Anterior vena cava (tissue), 1 donor: ENCODE data around the genes PEX5 and SLC2A14.

DNA sequence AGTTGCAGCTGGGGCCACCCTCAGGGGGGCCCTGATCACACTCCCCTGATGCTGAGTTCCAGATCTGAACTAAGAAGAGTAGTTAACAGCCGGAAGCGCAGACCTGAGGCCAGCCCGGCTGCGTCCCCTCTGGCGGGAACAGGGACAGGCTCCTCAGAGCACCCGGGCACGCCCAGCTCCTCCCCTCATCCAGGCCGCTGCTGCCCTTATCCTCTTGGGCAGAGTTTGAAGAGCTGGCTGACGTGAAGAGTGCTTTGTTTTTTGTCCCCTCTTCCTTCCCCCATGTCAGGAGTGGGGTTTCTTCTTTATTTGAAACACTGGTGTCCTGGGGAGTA, 8.7 kb downstream of the PHB2 start:
- PRO-cap = bidirectional peak, plus-strand start at position 221 of the sequence, minus-strand start at position 71 of the sequence

DNA sequence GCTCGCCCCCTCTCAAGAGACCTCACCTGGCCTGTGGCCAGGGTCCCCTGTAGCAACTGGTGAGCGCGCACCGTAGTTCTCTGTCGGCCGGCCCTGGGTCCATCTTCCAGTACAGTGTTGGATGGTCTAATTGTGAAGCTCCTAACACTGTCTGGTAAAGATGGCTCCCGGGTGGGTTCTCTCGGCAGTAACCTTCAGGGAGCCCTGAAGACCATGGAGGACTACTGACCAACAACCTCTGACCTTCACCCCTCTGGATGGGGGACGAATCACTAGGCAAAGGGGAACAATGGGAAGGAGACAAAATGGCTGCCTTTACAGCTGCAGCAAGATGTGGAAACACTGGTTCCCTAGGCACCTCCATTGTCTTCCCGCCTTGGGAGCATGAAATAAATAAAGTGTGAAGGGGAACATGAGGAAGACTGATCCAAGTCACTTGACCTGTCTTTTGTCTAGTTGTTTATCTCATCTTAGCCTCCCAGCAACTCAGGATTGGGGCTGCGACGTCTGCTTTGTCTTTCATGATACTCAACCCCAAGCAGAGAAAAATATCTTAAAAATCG, 6.4 kb downstream of the PHB2 start:
- PRO-cap = no peak

DNA sequence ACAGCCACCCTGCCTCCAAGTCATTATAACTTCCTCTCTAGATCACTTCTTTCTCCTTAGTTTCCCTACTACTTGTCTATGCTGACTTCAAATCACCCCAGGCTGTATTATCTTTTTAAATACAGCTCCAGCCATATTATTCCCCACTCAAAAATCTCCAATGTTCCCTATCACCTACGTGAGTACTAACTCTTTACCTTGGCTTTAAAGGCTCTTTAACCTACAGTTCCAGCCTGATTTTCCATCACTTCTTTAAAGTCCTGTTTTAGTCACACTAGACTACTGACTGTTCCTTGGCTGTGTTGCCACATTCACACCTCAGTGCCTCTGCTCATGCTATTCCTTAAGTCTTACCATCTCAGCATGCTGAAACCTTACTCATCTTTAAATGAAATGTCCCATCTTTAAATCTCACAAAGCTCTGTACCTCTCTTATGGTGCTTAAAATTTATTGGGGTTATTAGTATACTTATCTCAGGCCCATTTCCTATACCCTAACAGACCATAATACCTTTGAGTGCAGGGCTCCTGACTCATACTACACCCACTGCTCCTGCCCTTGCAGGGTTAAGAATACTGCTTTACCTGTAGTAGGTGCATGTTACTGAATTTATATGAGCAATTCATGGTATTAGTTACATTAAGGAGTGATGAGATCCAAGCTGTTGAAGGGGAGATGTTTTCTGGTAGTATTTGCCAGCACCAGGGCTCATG, 4.4 kb downstream of the LPCAT3 start:
- PRO-cap = no peak

GRCh38 chr12:7089079-7090008, 2.9 kb downstream of the C1R start:
- PRO-cap = no peak

DNA sequence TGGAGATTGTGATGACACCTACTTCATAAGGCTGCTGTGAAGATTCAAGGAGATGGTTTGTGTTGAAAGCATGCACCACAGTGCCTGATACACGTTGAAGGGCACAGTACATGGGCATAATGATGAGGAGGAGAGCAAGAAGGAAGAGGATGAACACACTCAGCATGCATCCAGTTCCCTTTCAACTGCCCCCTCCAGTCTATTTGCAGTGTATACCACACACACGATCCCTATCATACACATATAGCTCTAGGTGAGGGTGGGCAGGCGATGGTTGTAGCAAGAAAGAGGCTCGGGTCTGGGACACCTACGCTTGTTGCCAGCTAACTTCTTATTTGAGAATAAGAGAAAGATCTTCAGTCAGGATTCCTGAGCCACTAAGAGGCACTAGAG, 3.9 kb downstream of the CLSTN3 start:
- PRO-cap = no peak

- PRO-cap = no peak
Measured at GRCh38 chr12:7155146-7156234, 25.3 kb downstream of the CLSTN3 start.

- PRO-cap = bidirectional peak, plus-strand start at chr12:7189716, minus-strand start at chr12:7189552
Measured at GRCh38 chr12:7189377-7190636, at the start of gene PEX5. TSS of gene PEX5 (plus strand) at chr12:7189686.

GRCh38 chr12:7555537-7556259, 52.1 kb upstream of the CD163 start:
- PRO-cap = no peak

GRCh38 chr12:7872479-7873451, at the start of gene SLC2A14:
TSS of gene SLC2A14 (minus strand) at chr12:7872915.
- PRO-cap = no peak

- PRO-cap = no peak
Measured at GRCh38 chr12:7907090-7907487, 28.9 kb downstream of the SLC2A3 start.

- PRO-cap = no peak
Measured at GRCh38 chr12:7932534-7932930, 3.5 kb downstream of the SLC2A3 start.

DNA sequence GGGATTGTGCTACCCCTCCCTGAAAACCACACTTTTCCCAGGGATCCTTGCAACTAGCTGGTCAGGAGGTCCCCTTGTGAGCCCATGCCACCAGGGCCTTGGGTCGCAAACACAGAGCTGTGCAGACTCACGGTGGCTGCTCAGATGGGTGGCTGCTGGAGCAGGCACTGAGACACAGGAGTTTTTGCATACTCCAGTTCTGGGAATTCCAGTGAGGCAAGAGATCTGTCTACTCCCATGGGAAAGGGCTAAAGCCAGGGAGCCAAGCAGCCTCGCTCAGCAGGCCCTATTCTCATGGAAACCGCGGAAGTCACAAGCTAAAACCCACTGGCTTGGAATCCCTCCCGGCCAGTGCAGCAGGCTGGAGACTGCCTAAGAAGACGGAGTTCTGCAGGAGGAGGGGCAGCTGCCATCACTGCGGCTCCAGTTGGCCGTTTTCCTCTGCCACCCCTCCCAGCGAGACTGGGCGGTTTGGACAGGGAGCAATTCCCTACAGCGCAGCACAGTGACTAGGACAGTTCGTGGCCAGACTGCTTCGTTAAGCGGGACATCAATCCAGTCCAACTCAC, 10.9 kb upstream of the ZNF705A start:
- PRO-cap = unidirectional peak, plus-strand start at position 514 of the sequence

DNA sequence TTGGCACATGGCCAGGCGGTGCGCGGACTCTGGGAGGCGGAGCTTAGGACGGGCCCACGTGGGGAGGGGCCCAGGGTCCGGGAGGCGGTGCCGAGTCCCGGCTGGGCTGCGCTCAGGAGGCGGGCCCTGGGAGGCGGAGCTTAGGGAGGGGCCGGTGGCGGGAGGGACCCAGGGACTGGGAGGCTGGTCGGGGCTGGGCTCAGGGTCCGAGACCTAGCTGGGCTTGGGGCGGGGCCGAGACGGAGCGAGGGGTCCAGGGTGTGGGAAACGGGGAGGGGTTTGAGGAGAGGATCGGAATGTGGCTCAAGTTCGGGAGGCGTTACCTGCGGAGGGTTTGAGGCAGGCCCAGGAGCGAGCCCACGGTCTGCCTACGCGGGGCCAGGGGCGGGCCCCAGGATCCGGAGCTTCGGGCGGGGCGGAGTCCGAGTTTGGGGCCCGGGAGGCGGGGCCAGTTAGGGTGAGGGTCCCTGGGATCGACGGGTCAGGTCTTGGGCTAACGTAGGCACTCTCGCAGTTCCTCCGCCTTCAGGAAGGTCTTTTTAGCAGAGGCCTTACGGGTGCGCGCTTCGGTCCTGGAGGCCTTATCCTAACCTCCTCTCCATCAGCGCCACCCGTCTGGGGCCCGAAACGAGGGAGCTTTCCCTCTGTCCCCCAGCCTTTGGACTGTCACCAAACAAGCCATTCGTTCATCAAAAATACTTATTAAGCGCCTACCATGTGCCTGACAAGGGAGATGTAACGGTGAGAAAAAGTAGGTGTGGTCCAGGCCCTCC, 16.3 kb upstream of the FAM90A1 start:
- PRO-cap = unidirectional peak, plus-strand start at position 143 of the sequence

DNA sequence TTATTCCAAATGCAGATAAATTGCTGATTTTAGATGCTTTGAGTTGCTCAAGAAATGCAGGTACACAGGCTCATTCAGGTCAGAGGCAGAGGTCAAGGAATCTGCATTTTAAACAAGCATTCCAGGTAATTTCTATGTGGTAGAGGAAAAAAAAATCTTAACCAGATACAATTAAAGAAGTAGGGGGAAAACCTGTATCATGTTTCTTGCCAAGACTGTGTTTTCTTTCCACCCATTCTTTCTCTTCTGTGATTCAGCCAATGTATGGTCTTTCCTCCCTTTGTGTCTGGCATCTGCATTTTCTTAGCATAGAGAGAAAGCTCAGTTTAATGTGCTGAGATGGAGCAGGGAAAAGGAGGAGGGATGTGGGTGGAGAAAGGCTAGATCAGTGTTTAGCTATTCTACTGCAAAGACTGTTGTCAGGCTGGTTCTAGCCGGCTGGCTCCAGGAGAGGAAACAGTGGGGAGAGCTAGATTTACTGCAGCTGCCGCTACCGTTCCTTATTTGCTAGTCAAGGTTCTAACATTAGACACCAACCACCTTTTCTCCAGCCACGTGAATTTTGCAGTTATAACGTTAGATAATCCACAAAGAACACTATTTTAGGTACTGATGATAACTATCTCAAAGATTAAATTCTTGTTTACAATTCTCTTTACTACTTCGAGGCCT, 5.3 kb upstream of the RIMKLB start:
- PRO-cap = bidirectional peak, plus-strand start at position 459 of the sequence, minus-strand start at position 368 of the sequence

DNA sequence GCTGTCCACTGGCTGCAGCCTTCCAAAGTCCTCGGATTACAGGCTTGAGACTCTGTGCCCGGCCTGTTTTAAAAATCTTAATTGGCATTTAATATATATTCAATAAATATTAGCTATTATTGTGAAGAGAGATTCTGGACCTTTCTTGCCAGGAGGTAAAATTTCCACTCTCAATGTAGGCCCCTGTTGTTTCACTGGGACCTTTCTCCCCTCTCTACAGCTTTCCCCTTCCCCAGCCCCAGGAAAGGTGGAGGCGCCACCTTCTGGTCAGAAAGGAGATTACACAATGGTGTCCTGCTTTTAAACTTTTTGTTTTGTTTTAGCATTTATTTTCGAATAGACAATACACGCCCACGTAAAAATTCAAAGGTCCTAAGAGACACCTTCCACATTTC, 23.8 kb upstream of the PHC1 start:
- PRO-cap = no peak

DNA sequence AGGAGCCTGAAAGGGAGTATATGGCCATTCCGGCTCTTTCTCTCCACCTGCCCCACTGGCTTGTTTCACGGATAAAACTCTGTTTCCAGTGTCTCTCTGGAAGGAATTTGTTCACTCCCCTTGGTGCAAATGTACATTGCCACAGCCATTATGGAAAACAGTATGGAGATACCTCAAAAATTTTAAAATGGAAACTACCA, 23.3 kb downstream of the A2M start:
- PRO-cap = no peak

- PRO-cap = no peak
Measured at GRCh38 chr12:9124059-9125185, 8.7 kb upstream of the A2M start.

- PRO-cap = no peak
Measured at GRCh38 chr12:9126337-9126832, 10.7 kb upstream of the A2M start.

DNA sequence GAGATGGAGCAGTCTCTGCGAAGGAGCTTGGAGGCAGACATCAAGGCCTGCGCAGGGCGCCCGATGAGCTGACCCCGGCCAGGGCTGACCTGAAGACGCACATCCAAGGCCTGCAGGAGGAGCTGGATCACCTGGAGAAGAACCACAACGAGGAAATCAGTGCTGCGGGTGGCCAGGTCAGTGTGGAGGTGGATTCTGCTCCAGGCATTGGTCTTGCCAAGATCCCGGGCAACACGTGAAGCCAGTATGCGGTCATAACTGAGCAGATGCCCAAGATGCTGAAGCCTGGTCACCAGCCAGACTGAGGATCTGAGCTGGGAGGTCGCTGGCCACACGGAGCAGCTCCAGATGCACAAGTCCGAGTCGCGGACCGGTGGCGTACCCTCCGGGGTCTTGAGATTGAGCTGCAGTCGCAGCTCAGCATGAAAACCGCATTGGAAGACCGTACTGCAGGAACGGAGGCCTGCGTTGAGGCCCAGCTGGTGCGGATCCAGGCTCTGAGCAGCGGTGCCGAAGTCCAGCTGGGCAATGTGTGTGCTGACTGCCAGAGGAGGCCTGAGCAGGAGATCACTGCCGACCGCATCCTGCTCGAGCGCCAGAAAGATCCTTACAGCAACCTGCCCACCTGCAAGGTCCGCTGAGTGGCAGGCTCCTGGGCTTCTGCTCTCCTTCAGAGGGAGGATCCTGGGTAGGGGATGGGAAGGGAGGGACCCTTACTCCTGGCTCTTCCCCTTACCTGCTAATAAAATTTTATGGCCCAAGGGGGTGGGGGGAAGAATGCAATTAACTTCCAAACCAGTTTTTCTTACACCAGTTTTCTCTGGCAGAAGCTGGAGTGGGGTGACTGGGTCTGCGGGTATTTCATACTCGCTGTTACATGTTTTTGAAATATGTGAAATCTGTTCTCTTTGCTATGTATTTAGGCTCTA, 12.5 kb upstream of the A2M start:
- PRO-cap = no peak

DNA sequence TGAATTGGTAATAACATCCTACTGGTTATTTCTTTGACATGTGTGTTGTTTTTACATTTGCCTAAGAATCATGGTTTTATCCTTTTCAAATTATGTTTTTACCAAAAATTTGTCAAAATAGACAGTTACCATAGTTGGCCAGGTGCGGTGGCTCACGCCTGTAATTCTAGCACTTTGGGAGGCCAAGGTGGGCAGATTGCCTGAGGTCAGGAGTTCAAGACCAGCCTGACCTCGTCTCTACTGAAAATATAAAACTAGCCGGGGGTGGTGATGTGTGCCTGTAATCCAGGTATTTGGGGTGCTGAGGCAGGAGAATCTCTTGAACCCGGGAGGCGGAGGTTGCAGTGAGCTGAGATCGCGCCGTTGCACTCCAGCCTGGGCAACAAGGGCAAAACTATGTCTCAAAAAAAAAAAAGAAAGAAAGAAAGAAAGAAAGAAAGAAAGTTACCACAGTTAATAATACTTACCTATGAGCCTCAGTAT, 12.8 kb upstream of the PZP start:
- PRO-cap = no peak